Thoracic aorta (tissue), 1 donor: ENCODE measurements around the genes GMPPA and SGPP2.

DNA sequence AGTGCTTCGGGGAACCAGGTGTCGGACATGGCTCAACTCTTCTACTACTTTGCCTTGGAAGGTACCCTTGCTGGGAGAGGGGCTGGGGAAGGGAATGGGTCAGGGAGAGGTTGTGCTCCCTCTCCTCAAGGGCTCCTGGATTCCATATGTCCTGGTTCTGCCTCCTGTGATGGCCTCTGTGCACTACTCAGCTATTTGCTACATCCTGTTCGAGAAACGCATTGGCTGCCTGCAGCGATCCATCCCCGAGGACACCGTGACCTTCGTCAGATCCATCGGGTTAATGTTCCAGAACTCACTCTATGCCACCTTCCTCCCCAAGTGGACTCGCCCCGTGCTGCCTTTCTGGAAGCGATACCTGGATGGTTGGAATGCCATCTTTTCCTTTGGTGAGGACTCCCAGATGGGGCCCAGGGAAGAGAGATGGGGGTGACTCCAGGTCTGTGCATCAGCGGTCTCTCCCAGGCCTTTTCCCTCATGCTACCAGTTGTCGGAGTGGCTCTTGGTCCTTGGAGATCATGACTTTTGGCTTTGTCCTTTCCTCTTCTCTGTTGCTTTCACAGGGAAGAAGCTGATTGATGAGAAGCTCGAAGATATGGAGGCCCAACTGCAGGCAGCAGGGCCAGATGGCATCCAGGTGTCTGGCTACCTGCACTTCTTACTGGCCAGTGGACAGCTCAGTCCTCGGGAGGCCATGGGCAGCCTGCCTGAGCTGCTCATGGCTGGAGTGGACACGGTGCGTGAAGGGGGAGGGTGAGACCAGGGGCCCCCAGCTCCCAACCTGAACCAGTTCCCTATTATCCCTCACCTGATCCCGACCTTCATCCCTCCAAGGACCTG, 30.6 kb downstream of the CYP27A1 start:
- RAMPAGE, long total RNA, result no peak

GRCh38 chr2:218894940-218895290, 14.3 kb downstream of the WNT10A start:
- RAMPAGE, long total RNA, result no peak

DNA sequence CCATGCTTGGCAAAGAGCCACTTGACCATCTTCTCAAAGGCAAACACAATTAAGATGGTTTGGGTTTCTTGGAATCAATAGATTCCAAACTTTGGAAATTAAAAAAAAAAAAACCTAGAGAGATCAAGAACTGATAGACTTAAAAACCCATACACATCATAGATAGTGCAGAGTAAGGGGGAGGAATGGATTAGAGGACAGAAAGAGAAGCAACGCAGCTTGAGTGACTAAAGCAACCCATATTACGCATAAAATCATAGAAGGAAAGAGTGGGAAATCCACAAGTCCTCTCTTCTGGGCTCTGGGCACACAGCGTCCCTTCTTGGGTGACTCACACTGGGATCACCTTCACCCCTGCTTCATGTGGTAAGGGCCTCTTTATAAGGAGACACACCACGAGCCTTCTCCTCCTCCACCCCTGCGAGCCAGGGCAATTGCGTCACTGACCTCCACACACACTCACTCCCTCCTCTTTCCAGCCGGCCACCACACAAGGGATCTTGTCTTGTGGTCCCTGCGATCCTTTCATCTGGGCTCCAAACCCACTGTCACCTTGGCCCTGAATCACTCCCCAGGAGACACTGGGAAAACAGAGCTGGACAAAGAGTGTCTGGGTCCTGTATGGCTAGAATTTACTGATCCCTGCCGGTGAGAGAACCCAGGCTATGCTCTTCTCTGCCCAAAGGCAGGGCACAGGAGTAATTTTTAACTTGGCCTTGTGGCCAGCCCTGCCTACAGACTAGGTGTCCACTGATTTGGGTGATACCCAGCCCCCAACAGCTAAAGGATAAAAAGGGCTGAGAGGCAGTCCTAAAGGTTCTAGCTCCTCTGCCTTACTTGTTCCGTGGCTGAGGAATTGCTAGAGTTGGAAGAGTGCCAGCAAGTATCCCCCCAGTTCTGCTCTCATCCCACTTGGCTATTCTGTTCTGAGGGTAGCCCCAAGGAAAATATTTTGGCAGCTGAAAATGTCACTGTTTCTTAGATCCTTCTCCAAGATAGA, 35.3 kb downstream of the NHEJ1 start:
- RAMPAGE, long total RNA, result no peak

- RAMPAGE, long total RNA, result no peak
Measured at GRCh38 chr2:219209353-219209924, 2.9 kb downstream of the ZFAND2B start.

DNA sequence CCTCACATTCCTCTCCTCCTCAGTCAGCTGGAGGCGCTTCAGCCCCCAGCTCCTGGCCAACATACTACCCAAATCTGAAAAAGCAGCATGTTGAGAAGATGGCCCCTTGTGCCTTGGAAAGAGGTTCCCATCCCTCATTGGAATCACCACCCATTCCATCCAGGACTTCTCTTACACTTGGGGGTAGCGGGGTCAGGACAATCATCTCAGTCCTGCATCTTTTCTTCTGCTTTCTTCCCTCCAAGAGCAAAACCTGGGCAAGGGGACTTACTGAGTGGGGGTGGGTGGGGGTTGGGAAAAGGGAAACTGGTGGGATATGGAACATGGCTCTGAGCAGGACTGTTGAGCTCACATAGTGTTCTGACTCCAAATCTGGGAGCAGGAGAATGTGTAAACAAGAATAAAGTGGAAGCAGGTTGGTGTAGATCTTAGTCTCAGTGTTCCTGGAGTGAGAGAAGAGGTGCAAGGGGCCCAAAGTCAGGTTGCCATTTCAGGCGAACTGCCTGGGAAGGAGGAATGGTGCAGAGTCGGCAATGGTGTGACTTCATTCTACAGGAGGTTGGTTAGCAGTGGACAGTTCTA, 3.3 kb downstream of the STK16 start:
- RAMPAGE, long total RNA, result no peak

- RAMPAGE, long total RNA, result start-site peak on the plus strand at chr2:219249208-219249456, 5 reads
Measured at GRCh38 chr2:219249064-219250141, 3.6 kb upstream of the TUBA4B start.

DNA sequence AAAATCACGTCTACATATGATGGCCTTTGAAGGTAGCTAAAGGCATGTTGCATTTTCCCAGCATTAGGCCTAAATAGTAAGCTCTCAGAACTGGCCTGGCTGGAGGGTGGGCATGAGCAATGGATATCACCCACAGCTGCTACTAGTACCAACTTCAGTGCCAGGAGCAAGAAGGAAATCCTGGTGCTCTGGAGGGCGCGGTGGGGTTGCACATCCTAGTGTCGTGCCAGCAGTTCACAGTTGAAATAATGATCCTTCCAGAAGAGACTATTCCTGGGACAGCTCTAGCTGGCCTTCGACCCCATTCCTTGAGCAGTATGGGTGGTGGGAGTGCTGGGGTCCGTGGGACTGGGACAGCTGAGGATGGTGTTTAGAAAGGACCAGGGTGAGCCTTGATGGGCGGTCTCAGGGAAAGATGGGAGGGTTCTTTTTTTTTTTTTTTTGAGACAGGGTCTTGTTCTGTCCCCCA, 4.9 kb downstream of the DES start:
- RAMPAGE, long total RNA, result no peak

GRCh38 chr2:219435756-219436058, 1.1 kb downstream of the SPEG start:
- RAMPAGE, long total RNA, result no peak

- RAMPAGE, long total RNA, result start-site peak on the plus strand at chr2:219442029-219442065, 4,147 reads
Measured at GRCh38 chr2:219441737-219442646, 7.3 kb downstream of the SPEG start.

- RAMPAGE, long total RNA, result start-site peak on the plus strand at chr2:219498872-219498919, 67 reads
Measured at GRCh38 chr2:219498189-219499064, at the start of gene GMPPA. GMPPA (plus strand) TSS chr2:219498891.

- RAMPAGE, long total RNA, result no peak
Measured at GRCh38 chr2:219522072-219522729, 7.9 kb downstream of the ASIC4 start.

GRCh38 chr2:219596947-219597437, 665 bp upstream of the STK11IP start:
- RAMPAGE, long total RNA, result no peak

DNA sequence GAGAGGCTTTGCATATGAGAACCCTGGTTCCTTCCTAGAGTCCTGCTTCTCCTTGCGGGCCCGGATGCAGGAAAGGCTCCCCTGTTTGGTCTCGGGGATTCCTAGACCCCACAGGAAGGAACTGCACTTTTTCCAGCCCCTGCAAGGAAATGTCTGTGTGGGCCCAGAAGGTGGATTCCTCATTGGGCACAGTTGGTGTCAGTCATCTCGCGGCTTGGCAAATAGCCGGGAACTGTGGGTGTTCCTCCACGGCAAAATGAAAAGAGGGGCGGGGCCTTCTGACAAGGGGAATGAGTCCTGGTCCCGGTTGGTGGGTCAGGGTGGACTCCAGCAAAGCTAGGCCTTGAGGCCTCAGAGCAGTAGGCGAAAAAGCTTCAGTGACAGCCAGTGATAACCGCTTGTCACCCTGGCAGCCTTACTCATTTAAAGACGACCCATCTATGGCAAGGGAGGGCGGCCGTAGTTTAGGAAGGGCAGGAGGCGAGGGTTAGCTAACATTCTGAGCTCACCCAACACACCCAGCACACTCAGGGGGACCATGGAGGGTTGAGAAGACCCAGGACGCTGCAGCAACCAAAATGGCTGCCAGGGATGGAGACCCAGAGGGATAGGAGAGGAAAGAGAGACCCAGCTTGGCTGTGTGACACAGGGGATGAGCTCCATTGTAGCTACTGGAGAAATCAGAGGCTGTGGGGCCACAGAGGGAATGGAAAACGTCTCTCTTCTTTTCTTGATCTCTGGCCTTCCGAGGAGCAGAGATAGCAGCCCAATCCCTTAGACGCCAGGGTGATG, 16.5 kb downstream of the SLC4A3 start:
- RAMPAGE, long total RNA, result no peak

DNA sequence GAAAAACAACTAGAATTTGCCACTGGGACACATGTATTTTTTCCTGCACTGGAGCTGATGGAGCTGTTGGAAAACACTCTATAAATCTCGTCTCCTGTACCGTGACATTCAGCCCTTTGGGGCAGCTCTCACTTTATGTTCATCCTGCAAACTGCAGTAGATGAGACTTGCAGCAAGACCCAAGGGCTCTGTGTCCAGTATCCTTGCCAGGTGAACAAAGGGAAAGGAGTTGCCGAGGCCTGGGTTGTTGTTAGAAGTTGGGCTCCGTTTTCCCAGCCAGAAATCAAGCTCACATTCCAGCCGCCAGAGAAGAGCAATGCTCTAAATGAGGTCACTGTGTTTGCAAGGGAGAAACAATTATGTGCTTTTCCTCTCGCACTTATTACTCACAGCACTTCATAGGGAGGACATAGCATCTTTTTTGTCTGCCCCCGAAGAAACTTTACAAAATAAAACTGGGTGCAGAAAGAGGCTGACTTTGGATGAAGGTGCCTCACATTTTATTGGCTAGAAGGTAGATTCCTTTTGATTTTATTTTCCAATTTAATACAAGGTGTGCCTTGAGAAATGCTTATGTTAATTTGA, 285.2 kb downstream of the SLC4A3 start:
- RAMPAGE, long total RNA, result no peak

DNA sequence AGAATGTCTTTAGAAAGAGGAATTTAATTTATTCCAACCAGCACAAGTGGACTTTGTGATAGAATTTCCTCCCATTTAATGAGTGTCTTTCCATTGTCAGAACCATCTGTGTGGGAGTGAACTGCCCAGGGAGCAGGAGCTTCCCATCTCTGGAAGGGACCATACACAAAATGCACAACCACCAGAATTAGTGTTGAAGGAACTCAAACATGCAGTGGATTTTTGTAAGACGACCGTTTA, 792.0 kb downstream of the EPHA4 start:
- RAMPAGE, long total RNA, result no peak

DNA sequence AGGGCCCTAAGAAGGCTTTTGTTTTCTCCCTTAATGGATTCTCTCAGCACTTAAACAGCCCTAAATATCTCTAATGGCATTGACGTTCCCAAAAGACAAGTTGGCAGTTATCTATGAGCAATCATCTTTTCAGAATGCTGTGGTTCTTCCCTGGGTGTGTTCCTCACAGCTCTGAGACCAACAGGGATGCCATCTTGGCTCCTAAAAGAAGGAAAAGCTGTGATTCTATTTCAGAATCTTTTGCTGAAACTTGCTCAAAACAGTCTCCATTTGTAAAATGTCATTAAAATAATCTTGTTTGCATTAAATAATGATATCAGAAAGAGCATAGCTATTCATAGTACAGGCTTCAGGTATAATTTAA, 616.2 kb downstream of the EPHA4 start:
- RAMPAGE, long total RNA, result no peak

DNA sequence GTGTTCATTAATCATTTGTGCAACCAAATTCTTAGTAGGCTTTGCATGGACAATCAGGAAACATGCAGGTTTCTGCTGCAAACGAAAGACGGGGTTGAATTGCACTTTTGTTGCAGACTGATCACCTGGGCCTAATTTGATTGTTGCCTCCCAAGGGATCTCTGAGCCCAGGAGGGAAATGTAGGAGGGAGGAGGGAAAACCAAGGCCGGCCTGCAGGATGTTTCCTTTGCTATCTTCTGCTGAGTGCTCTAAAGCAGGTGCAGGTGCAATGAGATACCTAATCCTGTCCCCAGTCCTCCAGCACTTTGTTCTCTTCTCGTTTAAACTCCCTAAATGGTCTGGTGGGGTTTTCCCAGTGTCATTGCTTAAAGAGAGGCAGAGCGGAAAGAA, 943 bp upstream of the SGPP2 start:
- RAMPAGE, long total RNA, result no peak

DNA sequence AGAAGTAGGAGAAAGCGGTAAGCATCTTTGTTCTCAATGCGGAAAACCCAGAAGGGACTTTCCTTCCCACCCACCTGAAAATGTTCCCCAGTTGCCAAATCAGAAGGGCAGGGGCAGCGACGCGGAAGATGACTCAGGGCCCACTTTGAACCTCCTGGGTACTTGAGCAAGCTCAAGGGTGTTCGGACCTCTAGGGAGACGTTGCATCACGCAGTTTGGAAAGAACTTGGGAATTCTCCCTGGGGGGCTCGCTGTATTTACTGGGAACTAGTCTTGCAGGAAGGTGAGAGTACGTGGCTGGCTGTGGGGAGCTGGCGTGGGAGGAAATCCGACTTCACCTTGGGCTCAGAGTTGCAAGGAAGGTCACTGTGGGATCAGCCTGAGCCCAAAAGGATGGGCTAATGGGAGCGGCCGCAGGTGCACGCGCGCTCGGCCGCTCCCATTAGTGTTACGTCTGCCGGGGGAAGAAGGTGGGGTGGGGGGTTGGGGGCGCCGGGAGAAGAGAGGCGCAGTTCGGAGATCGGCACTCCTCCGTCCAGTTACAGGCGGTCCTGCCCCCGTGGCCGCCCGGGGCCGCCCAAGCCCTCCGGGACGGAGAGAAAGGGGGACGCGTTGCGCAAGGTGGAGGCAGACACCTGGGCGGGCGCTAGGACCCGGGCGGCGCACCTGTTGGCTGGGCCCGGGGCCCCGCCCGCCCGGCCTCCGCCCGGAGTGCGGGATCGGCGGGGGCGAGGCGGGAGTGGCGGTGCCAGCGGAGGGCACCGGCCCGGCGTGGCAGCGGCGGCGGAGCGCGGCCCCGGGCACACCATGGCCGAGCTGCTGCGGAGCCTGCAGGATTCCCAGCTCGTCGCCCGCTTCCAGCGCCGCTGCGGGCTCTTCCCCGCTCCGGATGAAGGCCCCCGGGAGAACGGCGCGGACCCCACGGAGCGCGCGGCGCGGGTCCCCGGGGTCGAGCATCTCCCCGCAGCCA, at the start of gene SGPP2:
SGPP2 (plus strand) TSS at position 748 of the 970 bp plus-strand sequence.
- RAMPAGE, long total RNA, result no peak

DNA sequence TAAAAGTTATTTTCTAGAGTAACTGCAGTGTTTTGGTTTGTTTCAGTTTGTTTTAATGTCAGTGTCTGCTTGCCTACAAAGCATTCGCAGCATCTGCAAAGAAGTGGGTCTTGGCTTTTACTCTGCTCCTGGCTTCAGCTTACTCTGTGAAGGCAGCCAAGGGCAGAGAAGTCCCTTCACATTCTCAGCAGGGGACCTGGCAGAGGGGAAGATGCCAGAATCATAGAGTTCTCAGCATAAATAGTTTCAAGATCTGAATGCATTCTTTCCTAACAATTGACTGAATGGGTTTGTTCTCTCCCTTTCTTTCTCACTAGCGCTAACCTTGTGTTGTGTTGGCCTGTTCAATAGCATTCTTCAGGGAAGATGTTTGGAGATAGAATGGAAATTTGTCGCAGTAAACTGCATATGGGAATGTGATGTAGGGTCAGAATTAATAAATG, 106.9 kb downstream of the FARSB start:
- RAMPAGE, long total RNA, result no peak

DNA sequence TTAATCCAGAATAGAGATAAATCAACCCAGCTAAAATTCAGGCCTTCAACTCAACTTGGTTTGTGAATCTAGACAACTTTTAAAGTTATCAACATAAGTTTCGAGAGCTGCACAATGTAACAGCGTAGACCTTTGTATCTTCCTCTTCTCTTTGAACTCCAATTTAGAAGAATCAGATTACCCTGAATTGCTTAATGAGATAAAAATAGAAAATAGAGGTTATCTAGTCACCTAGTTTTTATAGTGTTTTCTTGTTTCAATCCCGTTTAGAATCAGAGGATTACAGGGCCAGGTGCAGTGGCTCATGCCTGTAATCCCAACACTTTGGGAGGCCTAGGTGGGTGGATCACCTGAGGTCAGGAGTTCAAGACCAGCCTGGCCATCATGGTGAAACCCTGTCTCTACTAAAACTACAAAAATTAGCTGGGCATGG, 12.4 kb downstream of the MOGAT1 start:
- RAMPAGE, long total RNA, result no peak